Endometrial microvascular endothelial cells (primary cell): ENCODE results near the genes C9orf50 and TOR1A.

DNA sequence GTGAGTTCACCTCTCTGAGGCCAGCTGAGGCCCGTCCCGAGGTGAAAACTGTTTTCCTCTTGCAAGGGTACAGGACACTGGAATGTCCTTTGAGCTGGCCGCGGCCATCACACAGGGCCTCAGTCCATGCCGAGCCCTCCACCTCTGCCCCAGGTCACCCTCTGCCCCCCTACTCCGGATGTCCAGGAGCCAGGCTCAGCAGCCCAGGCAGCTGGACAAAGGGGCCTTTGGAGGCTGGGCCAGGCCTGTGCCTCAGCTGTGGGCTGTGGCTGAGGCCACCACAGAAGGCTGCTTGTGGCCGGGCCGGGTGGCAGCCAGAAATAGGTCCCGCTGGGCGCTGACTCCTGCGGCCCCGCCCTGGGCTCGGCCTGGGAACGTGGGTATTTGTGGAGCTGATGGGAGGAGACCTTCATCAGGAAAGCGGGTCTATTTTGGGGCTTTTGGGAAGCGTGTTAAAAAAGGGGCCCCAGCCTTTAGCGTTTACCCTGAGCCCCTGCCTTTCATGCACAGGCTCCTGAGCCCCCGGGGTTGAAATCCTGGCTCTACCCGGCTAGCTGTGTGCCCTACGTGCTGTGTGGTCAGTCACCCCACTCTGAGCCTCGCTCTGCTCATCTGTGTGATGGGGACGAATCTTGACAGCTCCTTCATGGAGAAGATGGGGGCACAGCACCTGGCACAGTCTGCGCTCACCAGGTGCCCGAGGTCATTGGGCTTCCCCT lies 75.1 kb upstream of the IER5L start:
- RAMPAGE, long total RNA = no peak

DNA sequence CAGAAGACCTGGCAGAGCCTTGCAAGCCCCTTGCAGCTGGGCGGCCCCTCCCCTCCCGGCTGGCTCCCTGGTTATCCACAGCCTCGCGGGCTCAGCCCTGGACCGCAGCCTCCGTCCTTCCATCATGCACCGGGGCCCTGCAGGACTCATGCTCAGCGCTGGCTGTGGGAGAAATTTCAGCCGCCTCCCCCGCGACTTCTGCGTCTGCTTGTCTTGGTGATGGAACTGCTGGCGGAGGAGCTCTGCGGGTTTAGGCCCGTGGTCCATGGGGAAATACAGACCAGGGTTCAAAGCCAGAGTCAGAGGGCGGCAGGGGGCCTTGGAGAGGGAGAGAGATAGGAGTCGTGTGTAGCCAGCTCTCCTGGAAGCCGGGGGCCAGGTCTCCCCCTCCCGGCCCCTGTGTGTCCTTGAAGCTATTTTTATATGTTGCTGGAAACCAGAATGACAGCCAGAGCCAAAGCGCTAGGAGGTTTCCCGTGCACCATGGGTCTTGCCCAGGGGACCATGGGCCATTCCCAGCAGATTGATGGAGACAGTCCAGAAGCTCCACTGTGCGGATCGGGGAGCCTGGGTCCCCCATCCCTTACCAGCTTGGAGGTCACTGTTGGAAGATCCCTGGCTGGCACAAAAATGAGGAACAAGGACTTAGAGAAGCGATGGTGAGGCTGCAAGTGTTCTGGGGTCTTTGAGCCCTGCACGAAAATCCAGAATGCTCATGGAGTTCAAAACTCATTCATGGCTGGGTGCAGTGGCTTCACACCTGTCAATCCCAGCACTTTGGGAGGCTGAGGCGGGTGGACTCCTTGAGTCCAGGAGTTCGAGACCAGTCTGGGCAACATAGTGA lies 76.1 kb upstream of the IER5L start:
- RAMPAGE, long total RNA = no peak

DNA sequence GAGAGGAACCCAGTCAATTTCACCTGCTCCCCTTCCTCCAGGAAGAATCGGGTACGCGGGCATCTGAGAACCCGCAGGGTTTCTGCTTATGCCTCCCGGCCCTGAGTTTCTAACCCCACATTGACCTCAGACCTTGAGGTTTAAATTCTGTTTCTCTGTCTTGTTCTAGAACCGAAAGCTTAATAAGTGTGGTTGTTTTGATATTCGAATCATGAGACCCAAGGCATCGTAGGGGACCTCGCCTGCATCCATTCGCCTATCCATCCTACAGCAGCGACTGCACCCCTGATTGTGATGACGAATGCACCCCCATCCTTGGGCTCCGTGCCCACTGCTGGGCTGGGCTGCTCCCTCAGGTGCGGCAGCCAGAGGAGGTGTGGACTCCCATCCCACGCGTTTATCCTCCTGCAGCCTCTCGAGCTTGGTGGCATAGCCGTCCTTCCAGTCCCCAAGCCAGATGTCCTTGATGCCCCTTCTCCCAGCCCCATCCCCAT lies 80.8 kb upstream of the IER5L start:
- RAMPAGE, long total RNA = no peak

DNA sequence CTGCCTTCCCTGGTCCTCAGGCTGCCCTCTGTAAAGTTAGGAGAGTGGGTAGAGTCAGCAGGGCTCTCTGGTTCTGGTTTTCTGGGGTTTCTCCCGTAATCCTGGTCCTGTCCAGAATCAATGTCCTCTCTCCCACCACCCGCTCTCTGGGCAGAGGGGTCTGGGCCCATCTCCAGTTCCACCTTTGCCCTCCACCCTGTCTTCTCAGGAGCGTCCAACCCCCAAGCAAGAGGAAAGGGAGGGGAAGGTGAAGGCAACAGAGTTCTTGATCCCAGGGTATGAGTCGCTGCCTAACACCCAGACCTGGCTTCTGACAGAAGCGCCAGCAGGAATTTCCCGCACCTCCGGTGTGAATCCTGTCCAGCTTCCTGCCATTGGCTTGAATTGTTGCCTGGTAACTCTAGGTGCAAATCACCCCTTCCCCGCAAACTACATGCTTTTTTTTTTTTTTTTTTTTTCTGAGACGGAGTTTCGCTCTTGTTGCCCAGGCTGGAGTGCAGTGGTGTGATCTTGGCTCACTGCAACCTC lies 84.1 kb upstream of the IER5L start:
- RAMPAGE, long total RNA = no peak

GRCh38 chr9:129382378-129382938 lies 204.4 kb upstream of the IER5L start:
- RAMPAGE, long total RNA = no peak

DNA sequence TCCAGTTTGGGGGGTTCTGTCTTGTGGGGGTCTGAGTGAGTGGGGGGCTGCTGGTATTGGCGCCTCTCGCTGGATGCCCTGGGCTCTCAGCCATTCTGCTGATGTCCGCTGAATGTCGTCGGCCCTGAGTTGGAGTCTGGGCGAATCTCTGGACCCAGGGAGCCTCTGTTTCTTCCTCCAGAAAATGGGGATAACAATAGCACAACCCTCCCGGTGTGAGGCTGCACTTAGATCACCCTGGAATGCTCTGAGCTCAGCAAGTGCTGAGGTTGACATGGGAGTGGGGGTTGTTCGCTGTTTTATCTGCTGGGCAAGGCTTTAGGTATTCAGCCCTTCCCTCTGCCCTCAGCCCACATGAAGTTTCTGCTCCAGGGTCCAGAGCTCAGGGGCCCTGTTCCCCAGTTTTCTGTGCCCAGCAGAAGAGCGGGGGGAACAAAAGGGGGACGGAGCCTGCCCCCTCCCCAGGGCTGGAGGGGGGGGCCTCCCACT lies 215.9 kb downstream of the C9orf50 start:
- RAMPAGE, long total RNA = no peak

GRCh38 chr9:129494209-129494862 lies 126.6 kb downstream of the C9orf50 start:
- RAMPAGE, long total RNA = no peak

- RAMPAGE, long total RNA = no peak
Observed at GRCh38 chr9:129548917-129549573, 71.9 kb downstream of the C9orf50 start.

- RAMPAGE, long total RNA = no peak
Observed at GRCh38 chr9:129561560-129562075, 59.3 kb downstream of the C9orf50 start.

DNA sequence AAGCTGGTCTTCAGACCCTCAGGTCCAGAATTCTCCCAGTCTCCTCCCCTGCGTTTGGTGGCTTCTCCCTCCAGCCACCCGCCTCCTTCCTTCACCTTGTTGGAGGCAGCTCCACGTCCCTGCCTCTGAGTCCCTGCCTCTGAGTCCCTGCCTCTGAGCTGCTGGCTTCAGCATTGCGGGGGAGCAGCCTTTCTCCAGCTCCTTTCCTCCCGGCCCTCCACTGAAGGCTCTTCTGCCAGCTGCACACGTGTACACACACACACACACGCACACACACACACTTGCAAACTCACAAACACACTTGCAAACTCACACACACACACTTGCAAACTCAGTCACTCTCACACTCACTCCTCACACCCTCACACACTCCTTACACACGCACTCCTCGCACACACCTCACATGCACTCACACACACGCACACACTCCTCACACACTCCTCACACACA lies 45.1 kb downstream of the C9orf50 start:
- RAMPAGE, long total RNA = no peak

GRCh38 chr9:129621034-129621370 lies at the start of gene C9orf50:
Gene C9orf50 (minus strand): TSS chr9:129621101.
- RAMPAGE, long total RNA = no peak

- RAMPAGE, long total RNA = no peak
Observed at GRCh38 chr9:129626662-129627393, 865 bp downstream of the NTMT1 start.

GRCh38 chr9:129725918-129726121 lies 27.0 kb downstream of the PTGES start:
- RAMPAGE, long total RNA = no peak

DNA sequence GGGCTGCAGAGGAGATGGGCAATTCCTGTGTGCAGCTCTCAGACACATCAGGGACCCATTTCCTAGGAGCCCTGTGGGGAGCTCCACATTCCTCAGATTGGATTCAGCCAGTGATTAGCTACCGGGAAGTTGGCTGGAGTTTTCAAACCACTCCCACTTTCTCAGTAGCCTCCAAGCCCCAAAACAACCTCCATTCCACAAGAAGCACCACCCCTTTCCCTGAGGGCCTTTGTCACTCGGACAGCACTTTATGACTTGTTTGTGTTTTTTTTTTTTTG lies 9.2 kb upstream of the PTGES start:
- RAMPAGE, long total RNA = no peak

- RAMPAGE, long total RNA = no peak
Observed at GRCh38 chr9:129763150-129763558, 10.3 kb upstream of the PTGES start.

DNA sequence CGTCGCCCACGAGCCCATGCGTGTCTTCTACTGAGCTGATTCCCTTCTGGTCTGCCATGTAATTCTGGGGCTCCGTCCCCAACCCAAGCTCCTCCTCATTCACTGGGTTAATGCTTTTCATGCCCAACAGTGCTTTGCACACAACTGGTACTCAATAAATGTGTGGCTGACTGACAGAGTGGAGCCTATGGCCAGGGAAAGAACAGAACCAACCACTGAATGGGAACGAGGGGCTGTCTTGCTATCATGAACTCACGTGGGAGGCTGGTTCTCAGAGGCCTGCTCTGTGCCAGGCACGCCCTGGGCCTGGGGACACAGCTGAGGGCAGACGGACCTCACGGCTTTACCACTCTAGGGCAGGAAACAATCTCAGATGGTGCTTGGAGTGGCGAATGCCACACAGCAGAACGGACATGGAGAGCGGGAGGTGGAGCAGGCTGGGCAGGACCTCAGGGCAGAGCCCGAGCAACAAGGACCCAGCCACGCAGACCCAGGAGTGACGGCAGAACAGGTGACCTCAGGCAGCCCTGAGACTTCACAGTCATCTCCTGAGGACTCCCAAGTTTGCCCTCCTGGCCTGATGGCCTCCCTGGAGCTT lies 8.7 kb downstream of the TOR1A start:
- RAMPAGE, long total RNA = no peak

DNA sequence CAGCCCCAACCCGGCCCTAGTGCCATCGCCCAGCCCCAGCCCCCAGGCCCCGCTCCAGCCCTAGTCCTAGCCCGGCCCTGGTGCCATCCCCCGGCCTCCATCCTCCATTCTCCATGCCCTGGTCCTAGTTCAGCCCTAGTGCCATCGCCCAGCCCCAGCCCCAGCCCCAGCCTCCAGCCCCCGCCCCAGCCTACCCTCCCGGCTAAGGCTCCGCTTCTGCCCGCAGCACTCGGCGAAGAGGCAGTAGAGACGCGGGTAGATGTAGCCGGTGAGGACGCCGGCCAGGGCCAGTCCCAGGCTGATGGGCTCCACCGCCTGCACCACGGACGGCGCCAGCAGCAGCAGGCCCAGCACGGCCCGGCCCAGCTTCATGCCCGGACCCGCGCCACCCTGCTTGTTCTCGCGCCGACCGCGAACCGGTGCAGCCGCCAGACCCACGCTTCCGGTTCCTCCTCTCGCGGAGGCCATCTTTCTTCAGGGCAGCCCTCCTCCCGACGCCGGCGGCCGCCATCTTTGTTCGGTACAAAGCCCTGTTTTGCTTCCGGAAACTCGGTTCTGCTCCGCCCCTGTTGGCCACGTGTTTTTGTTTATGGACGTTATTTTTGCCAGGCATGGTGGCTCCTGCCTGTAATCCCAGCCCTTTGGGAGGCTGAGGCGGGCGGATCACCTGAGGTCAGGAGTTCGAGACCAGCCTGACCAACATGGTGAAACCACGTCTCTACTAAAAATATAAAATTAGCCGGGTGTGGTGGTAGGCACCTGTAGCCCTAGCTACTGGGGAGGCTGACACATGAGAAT lies at the start of gene TOR1A:
TSS of gene TOR1A (minus strand) at position 423 of the 798 bp plus-strand sequence.
- RAMPAGE, long total RNA = start-site peak on the minus strand centred at position 407 of the sequence, 34 bp wide, 387 and 370 reads in 2 replicates

DNA sequence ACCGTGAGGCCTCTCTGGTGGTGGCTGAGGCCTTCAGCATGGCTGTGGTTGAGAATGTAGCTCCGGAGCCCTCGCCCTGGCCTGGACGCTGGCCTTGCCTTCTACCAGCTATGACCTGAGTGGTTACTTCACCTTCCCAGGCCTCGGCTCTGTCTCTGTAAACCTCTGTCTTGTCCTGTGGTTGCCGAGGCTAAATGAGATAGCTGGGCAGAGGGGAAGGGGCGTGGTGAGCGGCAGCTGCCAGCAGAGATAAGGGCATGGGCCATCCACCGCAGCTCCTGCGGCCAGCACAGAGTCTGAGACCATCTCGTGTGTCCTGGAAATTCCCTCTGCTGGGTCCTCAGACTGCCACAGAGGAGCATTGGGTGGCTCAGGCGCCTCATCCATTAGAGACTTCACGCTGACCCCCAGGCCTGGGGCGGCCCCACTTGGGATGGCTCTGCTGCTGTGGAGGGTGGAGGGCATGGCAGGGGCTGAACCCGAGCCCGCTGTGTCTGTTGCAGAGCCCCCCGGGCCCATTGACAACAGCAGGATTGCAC lies 43.9 kb downstream of the USP20 start:
- RAMPAGE, long total RNA = no peak

- RAMPAGE, long total RNA = no peak
Observed at GRCh38 chr9:129885082-129885601, 49.9 kb downstream of the USP20 start.

- RAMPAGE, long total RNA = no peak
Observed at GRCh38 chr9:129888333-129889466, 53.4 kb downstream of the USP20 start.